Diencephalon (tissue), 2 donors: ENCODE results near the gene RNF2.

GRCh38 chr1:183652559-183652992 is 540 bp downstream of the APOBEC4 start:
- RAMPAGE, long total RNA = no peak

- RAMPAGE, long total RNA = no peak
Observed at GRCh38 chr1:183806731-183807281, 1.9 kb downstream of the RGL1 start.

GRCh38 chr1:183870426-183870715 is 65.5 kb downstream of the RGL1 start:
- RAMPAGE, long total RNA = no peak

- RAMPAGE, long total RNA = no peak
Observed at GRCh38 chr1:183870716-183871601, 66.0 kb downstream of the RGL1 start.

DNA sequence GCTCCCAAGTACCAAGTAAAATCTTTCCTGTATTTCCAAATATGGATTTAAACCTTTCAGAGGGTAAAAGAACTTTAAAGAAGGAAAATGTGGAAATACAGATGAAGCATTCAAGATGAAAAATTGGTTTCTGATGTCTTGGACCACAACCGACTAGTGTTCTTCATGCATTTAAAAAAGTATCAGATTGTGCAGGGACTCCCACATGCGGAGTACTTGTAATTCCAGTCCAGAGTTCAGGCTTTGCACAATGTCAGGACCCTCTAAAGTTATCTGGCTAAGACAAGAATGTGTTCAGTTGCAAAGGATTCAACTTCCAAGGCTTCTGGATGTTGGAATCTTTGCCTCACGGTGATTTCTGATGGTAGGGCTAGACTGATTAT is 66.7 kb downstream of the RGL1 start:
- RAMPAGE, long total RNA = no peak

DNA sequence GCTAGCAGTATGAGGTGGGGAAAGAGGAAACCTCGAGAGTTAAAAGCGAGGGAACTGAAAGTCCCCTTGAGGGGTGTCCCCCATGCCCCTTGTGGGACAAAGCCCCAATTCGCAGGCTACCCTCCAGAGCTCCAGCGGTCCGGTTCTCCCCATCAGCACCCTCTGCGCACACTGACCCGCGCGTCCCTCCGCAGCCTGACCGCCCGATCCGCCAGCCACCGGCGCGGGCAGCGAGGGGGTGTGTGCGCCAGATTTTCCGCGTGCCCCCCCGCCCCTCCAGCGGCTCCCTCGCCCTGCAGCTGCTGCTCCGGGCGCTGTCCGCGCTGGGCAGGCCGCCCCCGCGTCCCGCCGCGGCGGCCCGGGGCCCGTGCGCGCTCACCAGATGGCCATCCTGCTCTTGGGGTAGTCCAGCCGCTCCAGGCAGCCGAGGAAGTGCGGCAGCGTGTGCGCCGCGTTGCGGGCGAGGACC is 778 bp downstream of the COLGALT2 start:
- RAMPAGE, long total RNA = no peak

- RAMPAGE, long total RNA = no peak
Observed at GRCh38 chr1:184143230-184143605, 91.7 kb downstream of the TSEN15 start.

DNA sequence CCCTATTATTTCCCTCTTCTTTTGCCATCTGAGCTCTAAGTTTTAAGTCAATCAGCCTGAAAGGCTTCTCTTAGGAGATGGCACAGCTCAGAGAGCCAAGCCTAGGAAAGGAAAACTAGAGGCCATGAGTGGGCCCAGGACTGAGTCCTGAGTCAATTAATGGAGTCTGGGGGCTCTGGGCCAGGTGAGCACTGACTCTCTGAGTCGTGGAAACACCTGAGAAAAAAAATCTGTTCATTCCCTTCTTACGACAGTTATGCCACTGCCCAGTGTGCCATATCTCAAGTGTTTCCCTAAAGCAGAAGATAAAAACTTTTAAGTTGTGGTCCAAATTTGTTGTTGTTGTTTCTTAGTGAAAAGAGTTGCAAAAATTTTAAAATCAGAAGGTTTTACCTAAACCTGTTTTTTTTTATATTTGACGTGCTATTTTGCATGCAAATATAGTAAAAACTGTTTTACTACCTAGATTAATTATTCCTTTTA is 157.4 kb downstream of the TSEN15 start:
- RAMPAGE, long total RNA = no peak

DNA sequence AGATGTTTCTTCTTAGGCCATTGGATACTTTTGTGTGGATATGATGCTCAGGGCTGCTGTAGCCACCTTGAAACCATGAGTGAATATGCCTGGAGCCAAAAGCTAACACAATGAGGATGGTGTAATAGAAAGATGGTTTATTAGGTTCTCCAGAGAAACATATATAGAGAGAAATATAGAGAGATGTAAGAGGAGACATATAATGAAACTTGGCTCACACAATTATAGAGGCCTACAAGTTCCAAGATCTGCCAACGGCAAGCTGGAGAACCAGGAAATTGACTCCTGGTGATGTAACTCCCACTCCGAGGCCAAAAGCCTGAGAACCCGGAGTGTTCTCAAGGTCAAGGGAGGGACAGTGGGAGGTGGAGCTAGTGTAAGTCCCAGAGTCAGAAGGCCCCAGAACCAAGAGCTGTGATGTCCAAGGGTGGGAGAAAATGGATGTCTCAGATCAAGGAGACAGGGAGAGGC is 22.6 kb upstream of the C1orf21 start:
- RAMPAGE, long total RNA = no peak

DNA sequence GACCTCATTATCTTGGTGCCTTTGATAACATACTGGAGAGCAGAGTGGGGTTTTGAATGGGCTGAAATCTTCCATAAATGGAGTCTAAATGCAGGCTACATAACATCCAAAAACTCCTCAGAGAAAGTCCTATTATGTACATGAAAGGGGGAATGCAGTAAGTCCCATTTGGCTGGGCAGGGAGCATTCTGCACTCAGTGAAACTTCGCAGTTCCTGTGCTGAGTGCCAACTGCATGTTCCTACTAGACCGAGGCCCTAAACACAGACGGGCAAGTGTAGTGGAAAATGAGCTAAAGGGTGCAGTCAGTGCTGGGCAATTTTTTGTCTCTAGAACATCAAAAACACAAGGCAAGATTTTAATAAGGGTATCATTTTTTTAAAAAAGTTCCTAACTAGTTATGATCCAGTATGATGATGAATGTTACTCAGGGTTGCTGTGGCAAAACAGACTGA is 91.7 kb downstream of the NIBAN1 start:
- RAMPAGE, long total RNA = no peak

- RAMPAGE, long total RNA = no peak
Observed at GRCh38 chr1:184903123-184903737, 71.1 kb downstream of the NIBAN1 start.

DNA sequence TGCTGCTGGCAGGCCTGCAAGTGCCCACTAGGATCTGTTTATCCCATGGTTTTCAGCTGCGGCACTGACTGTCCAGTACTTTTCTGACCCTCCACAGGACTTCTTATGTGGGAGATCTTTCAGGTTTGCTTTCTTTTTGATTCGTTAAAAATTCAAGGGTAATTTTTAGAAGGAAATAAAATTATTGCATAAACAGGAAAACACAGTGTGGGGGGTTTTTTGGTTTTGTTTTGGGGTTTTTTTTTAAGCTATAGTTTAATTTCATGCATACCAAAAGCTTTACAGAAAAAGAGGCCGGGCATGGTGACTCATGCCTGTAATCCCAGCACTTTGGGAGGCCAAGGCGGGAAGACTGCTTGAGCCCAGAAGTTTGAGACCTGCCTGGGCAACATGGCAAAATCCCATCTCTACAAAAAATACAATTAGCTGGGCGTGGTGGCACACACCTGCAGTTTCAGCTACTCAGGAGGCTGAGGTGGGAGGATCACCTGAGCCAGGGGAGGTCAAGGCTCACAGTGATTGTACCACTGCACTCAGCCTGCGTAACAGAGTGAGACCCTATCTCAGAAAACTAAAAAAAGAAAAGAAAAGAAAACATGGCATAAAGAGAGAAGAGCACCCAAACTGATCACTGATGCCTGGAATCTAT is 3.5 kb downstream of the NIBAN1 start:
- RAMPAGE, long total RNA = no peak

- RAMPAGE, long total RNA = start-site peak on the plus strand at chr1:185045451-185045624, 2,728 and 1,798 reads in 2 replicates
Observed at GRCh38 chr1:185045029-185046224, at the start of gene RNF2. Gene RNF2 (plus strand): TSS chr1:185045558.

DNA sequence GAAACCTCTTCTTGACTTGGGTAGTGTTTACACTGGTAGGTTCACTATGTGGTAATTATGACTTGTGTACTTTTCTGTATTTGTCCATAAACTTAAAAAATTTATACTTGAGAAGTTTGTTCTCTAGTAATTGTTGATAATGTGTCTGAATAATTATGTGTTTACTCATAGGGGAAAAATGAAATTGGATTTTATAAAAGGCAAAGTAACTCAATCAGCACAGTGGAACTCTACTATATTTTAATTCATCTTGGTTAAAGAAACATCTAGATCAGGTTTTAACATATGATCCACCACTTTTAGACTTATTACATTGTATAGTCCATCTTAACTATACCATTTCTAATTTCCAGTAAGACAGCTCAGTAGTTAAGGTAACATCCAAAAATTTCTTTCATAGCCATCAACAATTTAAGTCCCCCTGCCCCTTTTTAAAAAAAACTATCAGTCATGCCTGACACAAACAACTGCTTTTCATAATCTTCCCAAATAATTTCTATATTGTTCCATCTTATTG is 12.2 kb downstream of the IVNS1ABP start:
- RAMPAGE, long total RNA = no peak

DNA sequence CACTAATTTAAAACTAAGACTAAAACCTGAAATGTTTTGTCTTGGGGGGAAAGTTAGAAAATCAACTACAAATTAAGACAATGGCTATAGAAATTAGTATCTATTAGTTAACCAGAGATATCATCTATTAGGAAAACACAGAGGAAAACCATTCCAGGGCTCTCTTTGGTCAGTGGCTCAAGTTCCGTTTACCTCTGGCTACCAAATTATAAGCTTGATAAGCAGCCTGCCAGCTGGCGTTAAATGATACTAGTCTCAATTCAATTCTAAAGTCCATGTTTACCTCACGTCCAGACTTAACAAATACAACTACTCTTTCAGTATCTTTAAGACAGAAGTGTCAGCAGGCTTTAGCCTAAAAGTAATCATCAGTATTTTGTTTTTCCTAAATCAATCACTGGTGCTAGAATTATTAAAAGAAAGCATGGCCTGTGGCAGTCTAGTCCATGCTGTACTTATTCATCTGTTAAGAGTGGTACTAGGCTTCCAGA is 1.7 kb downstream of the IVNS1ABP start:
- RAMPAGE, long total RNA = no peak

DNA sequence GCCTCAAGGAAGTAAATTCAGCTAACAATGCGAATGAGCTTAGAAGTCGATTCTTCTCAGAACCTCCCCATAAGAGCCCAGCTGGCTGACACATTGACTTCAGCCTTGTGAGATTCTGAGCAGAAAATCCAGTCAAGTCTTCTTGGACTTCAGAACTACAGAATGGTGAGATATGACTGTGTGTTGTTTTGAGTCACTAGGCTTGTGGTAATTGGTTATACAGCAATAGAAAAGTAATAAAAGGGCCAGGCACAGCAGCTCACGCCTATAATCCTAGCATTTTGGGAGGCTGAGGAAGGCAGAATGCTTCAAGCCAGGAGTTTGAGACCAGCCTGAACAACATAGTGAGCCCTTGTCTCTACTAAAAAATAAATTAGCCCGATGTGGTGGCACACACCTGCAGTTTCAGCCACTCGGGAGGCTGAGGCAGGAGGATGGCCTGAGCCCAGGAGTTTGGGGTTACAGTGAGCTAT is 161.9 kb upstream of the IVNS1ABP start:
- RAMPAGE, long total RNA = no peak

DNA sequence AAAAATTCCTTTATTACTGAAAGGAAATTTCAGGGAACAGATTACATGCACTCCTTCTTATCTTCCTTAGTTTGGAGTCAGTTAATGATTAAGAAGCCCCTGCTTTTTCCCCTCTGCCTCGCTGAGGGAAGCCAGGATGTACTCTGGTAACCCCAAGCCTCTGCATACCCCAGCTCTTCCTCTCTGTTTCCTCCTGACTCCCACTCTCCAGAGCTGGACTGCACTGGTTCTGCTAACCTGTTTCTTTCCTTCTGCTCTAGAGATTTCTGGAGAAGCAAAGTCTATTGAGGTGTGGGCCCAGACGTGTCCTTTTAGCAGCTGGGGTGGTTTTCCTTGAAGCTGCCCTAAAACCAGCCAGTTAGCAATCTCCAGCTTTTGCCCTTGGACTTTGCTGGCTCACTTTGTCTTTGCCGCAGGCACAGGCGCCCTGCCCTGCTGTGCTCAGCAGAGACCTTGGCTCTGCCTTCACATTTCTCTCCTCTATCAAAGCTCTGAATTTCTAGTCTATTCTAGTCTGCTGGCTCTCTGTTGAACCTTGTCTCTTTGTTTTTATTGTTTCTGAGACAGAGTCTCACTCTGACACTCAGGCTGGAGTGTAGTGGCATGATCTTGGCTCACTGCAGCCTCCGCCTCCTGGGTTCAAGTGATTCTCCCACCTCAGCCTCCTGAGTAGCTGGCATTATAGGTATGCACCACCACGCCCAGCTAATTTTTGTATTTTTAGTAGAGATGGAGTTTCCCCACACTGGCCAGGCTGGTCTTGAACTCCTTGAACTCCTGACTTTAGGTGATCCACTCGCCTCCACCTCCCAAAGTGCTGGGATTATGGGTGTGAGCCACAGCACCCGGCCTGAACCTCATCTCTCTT is 171.9 kb upstream of the IVNS1ABP start:
- RAMPAGE, long total RNA = no peak

DNA sequence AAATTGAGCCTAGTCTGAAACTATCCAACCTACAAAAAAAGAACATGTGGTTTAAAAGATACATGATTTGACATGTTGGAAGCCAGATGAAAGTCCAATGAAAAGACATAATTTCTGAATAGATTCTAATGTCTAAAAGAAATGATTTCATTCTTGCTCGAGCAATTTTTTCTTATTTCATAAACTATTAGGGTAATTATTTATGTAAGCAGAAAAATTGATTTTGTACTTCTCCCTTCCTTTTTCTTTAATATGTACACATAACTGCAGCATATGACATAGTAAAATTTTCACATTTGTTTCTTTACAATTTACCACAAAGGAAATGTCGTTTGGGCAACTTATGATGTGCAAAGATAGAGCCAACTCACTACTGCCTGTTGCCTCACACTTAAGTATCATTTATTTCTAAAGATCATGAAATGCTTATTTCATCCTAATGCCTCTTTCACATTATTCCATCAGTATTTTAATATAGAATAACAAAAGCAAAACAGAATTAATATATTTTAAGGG is 165.8 kb upstream of the HMCN1 start:
- RAMPAGE, long total RNA = no peak

DNA sequence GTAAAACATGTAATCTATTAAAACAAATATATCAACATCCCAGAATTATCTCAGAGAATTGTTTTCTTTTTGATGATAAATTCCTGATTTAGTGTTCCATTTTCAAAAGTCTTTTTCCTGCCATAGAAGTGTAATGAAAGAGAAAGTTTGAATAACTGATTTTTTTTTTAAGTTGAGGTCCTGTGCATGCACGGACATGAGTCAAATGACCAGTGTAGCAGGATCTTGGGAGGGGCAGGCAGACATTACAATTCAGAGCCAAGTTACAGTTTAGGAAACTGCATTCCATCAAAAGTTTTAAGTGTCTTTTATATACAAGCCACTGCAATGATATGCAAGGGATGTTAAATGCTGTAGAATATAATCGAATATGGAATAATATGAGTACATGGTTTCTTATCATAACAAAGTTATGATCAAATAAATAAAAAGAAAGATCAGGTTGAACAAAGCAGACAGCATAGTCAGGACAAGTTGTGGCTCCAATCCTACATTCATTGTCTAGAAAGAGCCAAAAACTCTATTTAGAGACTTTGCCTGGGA is 227.5 kb downstream of the HMCN1 start:
- RAMPAGE, long total RNA = no peak

GRCh38 chr1:186072910-186073647 is 223.0 kb upstream of the PRG4 start:
- RAMPAGE, long total RNA = no peak